B cell (primary cell): Measurements from ENCODE around the genes PTHLH and FAR2.

DNA sequence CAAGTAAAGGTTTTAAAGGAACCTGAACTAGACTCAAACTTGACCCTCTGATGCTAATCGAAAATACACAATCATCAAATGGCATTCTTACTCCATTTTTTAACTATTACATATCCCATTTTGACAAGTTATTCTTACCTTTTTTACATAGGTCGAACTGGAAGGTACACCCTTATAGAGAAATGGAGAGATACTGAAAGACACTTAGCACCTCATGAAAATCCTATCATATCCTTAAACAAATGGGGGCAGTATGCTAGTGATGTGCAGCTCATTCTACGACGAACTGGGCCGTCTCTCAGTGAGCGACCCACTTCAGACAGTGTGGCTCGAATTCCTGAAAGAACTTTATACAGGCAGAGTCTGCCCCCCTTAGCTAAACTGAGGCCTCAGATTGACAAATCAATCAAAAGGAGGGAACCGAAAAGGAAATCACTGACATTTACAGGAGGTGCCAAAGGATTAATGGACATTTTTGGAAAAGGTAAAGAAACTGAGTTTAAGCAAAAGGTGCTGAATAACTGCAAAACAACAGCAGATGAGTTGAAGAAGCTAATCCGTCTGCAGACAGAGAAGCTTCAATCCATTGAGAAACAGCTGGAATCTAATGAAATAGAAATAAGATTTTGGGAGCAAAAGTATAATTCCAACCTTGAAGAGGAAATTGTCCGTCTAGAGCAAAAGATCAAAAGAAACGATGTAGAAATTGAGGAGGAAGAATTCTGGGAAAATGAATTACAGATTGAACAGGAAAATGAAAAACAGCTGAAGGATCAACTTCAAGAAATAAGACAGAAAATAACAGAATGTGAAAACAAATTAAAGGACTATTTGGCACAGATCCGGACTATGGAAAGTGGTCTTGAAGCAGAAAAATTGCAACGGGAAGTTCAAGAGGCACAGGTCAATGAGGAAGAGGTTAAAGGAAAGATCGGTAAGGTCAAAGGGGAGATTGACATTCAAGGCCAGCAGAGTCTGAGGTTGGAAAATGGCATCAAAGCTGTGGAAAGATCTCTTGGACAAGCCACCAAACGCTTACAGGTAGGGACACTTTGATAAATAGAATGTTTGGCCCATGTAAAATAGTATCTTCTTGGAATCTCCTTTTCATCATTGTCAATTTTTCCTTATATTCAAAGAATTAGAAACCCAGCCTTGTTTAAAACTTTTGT, 60.1 kb downstream of the BHLHE41 start:
- PRO-cap, result no peak
- CAGE, long polyA plus RNA, result no peak

DNA sequence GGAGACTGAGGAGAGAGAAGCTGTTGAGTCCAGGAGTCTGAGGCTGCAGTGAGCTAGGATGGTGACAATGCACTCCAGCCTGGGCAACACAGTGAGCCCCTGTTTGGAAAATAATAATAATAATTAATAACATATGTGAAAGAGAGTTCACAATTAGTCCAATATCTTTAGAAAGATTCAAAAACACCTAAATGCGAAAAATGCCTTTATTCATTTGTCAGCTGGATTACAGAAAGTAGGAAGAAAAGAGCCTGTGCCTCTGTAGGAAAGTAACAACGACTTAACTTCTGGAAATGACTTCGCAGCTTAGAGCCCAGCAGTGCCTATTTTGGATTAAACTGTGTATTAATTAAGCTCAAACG, 508 bp upstream of the SSPN start:
- PRO-cap, result no peak
- CAGE, long polyA plus RNA, result no peak

DNA sequence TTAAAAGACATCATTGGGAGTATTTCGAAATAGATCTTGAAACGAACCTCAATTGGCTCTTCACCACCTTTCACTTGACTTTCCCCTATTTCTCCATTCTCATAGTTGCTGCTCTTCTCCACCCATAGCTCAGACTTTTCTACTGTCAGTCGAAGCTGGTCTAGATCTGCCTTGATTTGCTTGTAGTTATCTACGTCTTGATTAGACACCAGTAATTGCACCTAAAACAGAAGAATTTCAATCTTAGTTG, 212.0 kb downstream of the ITPR2 start:
- PRO-cap, result no peak
- CAGE, long polyA plus RNA, result no peak

GRCh38 chr12:26831859-26832329, 1.1 kb downstream of the ITPR2 start:
- PRO-cap, result unidirectional peak, plus-strand start at chr12:26832004; bidirectional peak, plus-strand start at chr12:26832216, minus-strand start at chr12:26832210
- CAGE, long polyA plus RNA, result no peak

GRCh38 chr12:26938826-26939214, 550 bp downstream of the FGFR1OP2 start:
- PRO-cap, result bidirectional peak, plus-strand start at chr12:26939096, minus-strand start at chr12:26938910
- CAGE, long polyA plus RNA, result no peak

DNA sequence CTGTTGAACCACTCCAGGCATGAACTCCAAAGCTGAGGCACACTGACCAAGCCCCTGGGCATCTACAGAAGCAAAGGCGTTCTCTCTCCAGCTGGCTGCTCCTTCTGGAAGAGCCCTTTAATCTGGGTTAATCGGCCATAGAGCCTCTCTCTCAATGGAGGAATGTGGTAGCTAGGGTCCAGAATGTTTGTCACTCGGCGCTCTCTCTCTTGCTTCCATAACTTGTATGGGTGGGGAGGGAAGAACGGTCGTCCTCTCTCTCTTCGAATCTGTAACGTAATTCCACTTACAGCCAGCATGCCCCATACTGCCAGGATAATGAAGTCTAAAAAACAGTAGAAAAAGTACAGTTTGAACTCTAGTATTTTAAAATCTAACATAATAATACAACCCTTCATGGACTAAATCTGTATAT, 35.6 kb downstream of the FGFR1OP2 start:
- PRO-cap, result no peak
- CAGE, long polyA plus RNA, result no peak

DNA sequence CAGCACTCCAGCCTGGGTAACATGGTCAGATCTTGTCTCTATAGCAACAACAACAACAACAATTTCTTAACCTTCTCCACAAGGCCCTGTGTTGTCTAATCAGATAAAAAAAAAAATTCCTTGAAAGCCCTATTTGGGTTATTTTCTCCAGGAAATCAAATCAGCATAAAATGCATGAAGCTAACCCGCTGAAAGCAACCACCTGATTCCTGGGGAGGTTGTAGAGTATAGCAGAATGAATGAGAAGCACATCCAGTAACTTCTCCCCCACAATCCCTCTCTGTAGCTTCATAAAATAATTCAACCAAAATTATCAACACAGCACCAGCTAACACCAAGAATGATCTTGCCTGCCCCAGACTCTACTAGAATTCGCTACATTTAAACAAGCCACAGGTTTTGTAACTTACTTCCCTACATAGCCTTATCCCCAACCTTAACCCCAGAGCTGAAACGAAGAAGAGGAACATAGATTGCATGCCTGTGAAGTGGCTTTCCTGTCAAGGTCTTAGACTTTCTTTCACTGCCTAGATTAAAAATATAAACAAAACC, 6.1 kb upstream of the STK38L start:
- PRO-cap, result unidirectional peak, minus-strand start at position 383 of the sequence
- CAGE, long polyA plus RNA, result no peak

DNA sequence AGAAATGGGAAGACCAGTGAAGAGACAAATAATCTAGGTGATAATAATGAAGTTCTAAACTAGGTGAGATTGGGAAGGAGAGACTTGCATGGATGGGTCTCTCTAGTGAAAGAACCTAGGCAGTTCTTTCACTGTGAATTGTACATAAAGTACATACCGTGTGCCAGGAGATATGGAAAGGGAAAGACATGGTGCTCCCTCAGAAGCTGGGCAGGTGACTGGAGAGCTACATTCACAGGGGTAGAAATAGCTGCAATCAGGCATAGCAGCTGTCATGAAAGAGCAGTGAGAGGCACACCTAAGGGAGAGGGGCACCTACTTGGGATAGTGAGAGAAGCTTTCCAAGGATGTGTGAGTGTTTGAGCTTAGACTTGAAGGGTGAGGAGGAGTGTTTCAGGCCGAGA, 9.3 kb downstream of the STK38L start:
- PRO-cap, result no peak
- CAGE, long polyA plus RNA, result no peak

GRCh38 chr12:27344238-27344815, 11.7 kb downstream of the BMAL2 start:
- PRO-cap, result no peak
- CAGE, long polyA plus RNA, result no peak

GRCh38 chr12:27520968-27521509, 3.0 kb upstream of the PPFIBP1 start:
- PRO-cap, result no peak
- CAGE, long polyA plus RNA, result no peak

GRCh38 chr12:27549602-27550236, 25.7 kb downstream of the PPFIBP1 start:
- PRO-cap, result no peak
- CAGE, long polyA plus RNA, result no peak

- PRO-cap, result no peak
- CAGE, long polyA plus RNA, result no peak
Observed at GRCh38 chr12:27554444-27555364, 30.7 kb downstream of the PPFIBP1 start.

DNA sequence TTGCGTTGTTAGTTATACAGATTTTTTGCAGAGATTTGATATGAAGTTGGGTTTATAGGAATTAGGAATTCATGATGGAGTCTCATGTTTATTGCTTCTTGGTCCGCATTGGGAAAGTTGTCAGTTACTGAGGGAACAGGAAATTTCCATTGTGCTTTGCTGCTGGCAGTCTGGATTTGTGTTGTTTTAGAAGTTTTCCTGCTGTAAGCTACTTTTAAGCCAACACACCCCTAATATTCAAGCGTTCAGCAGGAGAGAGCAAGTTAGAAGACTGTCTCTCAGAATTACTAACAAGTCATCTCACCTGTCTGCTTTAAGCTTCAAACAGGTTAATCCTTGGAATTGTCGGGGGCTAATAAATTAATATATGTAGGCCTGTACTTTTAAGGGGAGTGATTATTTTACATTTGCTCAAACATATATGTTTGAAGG, 32.5 kb downstream of the PPFIBP1 start:
- PRO-cap, result no peak
- CAGE, long polyA plus RNA, result no peak

- PRO-cap, result no peak
- CAGE, long polyA plus RNA, result no peak
Observed at GRCh38 chr12:27578834-27579593, 55.0 kb downstream of the PPFIBP1 start.

- PRO-cap, result no peak
- CAGE, long polyA plus RNA, result no peak
Observed at GRCh38 chr12:27823786-27824489, 43.9 kb upstream of the MANSC4 start.

- PRO-cap, result no peak
- CAGE, long polyA plus RNA, result no peak
Observed at GRCh38 chr12:27972559-27973213, at the start of gene PTHLH. Gene PTHLH, minus strand, starts transcription at chr12:27972733.

GRCh38 chr12:28302393-28303044, 112.3 kb downstream of the CCDC91 start:
- PRO-cap, result no peak
- CAGE, long polyA plus RNA, result no peak

GRCh38 chr12:28323410-28324215, 133.4 kb downstream of the CCDC91 start:
- PRO-cap, result no peak
- CAGE, long polyA plus RNA, result no peak

DNA sequence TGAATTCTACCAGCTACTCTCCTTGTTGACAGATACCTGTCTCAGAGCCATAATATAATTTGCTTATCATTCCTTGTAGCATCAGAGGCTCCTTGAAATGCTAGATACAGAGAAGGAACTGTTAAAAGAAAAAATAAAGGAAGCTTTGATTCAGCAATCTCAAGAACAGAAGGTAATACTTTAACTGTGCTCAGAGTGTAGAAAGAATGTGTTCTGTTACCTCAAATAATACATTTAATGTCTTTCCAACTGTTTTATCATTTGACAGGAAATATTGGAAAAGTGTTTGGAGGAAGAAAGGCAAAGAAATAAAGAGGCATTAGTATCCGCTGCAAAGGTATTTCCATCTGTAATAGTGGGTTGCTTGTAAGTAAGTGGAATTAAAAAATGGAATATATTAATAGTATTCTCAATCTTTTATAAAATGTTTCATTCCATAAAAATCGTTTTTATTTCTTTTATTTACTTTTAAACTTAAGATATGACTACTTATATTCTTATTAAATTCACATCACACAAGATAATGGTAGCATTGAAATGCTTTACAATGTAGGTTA, 259.9 kb downstream of the CCDC91 start:
- PRO-cap, result no peak
- CAGE, long polyA plus RNA, result no peak

DNA sequence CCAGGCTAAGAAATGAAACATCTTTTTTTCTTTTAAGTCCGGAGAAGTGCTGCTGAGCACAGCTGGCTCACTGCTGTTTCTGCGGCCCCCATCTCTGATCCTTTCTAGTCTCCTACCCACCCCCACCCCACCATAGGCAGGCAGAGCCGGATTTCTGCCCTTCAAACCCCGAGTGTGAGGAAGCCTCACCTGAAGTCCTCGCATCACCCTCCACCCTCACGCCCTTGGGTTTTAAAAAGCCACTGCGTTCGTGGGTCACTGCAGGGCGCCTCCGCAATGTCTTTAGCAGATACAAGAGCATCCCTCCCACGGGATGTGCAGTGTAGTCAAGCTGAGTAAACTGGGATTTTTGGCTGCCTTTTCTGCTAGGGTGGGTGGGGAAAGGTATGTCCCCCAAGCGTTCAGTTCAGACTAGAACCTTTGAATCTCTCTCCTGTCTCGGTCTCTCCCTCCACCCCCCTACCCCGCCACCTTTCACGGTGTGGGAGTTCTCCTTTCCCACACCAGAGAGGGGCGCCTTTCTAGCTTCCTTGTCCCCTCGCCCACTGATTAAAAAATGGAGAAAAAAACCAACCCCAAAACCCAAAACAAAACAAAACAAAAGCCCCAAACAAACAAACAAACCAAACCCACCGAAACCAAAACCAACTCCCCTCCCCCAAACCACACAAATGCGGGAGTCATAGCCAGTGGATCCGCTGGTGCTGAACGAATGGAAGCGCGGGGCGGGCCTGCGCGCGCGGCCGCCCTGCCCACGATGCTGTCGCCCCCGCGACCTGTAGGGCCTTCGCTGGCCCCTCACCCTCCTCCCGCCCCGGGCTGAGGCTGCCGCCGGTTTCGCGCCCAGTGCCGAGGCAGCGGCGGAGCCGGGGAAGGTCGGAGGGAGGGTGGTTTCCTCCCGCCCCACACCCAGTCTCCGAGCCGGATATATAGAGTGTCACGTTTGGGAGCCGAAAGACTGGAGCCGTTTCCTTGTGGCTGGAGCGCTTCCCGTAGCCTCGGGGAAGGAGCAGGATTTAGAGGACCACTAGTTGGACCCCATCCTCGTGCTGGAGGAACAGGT, at the start of gene FAR2:
TSS of gene FAR2 (plus strand) at position 932 of the 1,063 bp plus-strand sequence.
- PRO-cap, result no peak
- CAGE, long polyA plus RNA, result no peak